Metastatic Breast Carcinoma in the Brain (tissue), 10 donors: Measurements from ENCODE around the genes POU3F1, AKIRIN1 and NDUFS5.

GRCh38 chr1:36300728-36301200 lies 5.4 kb upstream of the SH3D21 start:
- PRO-cap, 10 experiments = no peak in any of the 10 experiments

DNA sequence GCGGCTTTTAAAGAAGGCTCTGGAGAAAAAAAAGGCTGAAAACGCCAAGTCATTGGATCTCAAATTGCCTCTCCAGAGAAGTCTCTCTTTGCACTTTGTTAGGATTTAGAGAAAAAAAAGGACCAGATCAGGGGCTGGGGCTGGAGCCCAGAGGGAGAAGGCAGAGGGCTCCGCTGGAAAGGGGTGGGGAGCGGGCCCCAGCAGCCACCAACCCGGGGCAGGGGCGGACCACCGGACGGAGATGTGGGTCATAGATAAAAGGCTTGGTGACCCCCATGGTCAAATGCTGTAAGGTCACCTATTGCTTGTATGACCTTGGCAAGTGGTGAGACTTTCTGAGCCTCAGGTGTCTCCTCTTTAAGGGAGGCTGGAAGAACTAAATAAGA lies 209.8 kb downstream of the GRIK3 start:
- PRO-cap, 10 experiments = no peak in any of the 10 experiments

- PRO-cap, 10 experiments = peak in 5 of 10 experiments; most common minus-strand start chr1:37014484 (in 5)
Measured at GRCh38 chr1:37014226-37014721, 20.0 kb downstream of the GRIK3 start.

GRCh38 chr1:37473574-37473937 lies 824 bp upstream of the ZC3H12A start:
- PRO-cap, 10 experiments = peak in 1 of 10 experiments; most common plus-strand start chr1:37473787 (in 1)

DNA sequence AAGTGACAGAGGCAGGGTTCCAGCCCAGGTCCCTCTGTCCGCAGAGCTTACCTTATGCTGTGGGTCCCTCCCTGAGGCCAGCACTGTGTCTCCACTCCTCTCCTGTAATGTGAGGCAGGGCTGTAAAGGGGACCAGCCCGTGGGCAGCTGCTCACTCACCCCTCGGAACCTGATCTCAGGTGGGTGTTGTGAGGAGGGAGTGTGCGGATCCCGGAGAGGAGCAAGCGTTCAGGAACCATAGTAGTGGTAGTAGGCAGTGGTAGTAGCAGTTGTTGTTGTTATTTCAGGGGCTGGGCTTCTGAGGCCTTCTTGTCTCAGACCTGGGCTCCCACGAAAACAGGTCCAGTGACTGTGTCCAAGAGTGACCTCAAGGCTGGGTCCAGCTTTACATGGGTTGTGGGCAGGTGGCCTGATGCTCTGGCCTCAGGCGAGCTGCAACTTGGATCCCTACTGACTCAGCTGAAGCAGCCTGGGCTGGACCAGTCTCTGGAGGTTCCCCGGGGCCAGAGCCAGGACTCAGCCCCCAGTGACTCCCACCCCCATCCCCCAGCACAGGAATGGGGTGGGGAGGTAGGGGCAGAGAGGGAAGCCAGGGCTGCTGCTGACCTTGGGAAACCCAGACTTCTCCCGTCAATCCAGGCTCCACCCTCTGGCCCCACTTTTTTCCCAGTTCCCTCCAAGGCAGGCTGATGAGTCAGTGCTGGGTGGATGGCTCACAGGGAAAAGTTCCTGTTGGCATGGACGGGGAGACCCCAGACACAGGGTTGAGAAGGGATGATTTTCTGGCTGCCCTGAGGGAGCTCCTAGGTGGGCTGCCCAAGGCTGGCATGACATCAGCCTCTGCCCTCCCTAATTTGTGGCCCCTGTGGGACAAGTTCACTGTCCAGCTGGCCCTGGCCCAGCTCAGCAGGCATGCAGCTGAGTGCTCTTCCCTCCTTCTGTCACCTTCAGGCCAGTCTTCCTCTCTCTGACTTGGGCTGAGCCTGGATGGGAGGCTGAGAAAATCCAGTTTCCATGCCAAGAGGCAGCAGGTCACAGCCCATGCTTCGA lies 2.1 kb downstream of the ZC3H12A start:
- PRO-cap, 10 experiments = peak in 10 of 10 experiments; most common plus-strand start position 697 of the sequence (in 10); most common minus-strand start position 624 of the sequence (in 8)

DNA sequence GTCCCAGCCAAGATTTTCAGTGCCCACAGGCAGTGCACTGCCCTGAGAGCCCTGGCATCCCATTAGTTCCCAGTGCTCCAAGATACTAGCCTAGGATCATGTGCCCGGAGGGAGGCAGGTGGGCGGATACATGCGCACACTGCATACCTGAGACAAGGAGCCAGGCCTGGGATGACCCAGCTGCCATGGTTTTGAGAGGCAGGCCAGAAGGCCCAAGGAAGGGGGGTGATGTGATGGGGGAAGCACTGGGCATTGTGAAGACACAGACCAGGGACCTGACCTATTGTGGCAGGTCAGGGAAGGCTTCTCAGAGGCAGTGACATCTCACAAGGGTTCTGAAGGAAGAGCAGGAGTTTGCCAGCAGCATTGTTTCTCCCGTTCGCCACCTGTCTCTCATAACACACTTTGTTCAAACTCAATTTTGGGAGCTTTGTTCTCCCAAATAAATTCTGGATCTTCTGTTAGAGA lies 3.6 kb downstream of the ZC3H12A start:
- PRO-cap, 10 experiments = peak in 4 of 10 experiments; most common plus-strand start position 155 of the sequence (in 3); most common minus-strand start position 64 of the sequence (in 2)

GRCh38 chr1:37484416-37485093 lies 10.2 kb downstream of the ZC3H12A start:
- PRO-cap, 10 experiments = peak in 1 of 10 experiments; most common plus-strand start chr1:37484821 (in 1)

DNA sequence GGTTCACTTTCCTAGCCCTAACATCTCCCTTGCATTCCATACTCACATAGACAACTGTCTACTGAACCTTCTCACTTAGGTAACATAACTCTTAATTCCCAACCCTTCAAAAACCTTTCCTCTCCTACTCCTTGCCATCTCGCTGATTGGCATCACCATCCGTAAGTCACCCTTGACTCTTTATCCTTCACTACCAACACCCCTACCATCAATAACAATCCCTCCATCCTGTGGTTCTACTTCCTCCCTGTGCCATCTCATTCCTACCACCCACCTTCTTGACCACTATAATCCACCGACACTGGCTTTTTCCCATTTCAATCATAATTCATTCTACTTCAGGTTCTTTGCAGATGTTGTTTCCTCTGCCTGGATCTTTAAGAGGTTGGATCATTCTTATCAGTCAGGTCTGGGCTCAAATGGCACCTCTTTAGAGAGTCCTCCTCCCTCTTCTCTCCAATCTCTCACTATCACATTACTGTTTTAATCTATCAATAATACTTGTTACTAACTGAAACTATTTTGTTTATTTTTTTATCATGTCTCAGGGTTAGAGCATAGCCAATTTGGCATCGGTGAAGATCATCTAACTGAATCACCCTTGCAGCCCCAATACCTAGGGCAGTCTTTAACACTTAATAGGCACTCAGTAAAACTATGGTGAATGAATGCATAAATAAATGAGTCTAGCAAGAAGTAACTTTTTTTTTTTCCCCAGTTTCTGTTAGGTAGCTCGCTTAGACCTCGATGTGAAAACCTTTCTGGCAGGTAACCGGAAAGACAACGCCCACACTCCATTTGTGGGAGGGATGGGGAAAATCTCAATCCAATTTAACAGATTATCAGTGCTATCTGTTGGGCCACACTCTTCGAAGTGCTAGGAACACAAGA lies 962 bp downstream of the SNIP1 start:
- PRO-cap, 10 experiments = no peak in any of the 10 experiments

DNA sequence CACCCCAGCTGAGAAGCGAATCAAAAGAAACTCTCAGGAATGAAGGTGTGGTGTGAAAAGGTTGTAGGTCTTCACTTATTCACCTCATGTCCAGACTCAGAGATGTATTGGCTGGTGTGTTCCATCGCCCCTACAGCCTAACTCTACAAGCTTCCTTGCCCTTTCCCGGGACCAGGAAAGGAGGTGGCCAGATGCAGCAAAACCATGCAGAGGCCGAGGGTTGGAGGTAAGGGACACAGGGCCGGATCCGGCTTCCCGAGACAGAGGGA lies 12.8 kb downstream of the EPHA10 start:
- PRO-cap, 10 experiments = peak in 2 of 10 experiments; most common plus-strand start position 209 of the sequence (in 2)

DNA sequence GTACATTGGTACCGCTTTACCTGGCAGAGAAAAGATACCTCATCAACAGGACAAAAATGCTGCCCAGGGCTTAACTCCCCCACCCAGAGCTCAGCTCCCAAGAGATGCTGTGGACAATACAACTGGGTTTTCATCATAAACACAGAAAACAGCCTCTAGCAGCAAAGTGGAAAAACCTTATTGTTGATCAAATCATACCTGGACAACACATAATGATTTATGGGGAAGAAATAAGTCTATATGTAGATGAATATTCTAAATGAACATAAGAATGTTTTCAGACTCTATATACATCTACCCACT lies 19.3 kb downstream of the MTF1 start:
- PRO-cap, 10 experiments = no peak in any of the 10 experiments

DNA sequence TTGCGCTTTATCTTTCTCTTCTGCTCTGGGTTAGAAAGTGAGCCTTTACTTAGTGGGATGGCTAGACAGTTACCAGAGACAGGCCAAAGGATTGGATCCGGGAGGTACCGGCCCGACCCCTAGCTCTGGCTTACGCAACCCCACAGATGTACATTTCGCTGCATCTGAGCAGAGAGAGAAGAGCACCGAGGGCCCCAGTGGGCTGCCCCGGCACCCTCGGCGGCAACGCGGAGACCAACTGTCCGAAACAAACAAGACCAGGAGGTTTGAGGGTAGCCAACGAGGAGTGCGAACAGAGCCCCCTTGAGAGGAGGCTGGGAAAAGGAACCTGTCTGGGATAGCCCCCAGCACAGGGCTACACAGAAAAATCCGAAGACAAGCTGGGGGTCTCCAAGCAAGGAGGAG lies 457 bp downstream of the MTF1 start:
- PRO-cap, 10 experiments = no peak in any of the 10 experiments

GRCh38 chr1:37976700-37977443 lies 12.9 kb downstream of the SF3A3 start:
- PRO-cap, 10 experiments = no peak in any of the 10 experiments

- PRO-cap, 10 experiments = no peak in any of the 10 experiments
Measured at GRCh38 chr1:37985736-37986103, 4.1 kb downstream of the SF3A3 start.

GRCh38 chr1:38000253-38000817 lies 5.0 kb downstream of the FHL3 start:
- PRO-cap, 10 experiments = peak in 1 of 10 experiments; most common plus-strand start chr1:38000664 (in 1); most common minus-strand start chr1:38000591 (in 1)

DNA sequence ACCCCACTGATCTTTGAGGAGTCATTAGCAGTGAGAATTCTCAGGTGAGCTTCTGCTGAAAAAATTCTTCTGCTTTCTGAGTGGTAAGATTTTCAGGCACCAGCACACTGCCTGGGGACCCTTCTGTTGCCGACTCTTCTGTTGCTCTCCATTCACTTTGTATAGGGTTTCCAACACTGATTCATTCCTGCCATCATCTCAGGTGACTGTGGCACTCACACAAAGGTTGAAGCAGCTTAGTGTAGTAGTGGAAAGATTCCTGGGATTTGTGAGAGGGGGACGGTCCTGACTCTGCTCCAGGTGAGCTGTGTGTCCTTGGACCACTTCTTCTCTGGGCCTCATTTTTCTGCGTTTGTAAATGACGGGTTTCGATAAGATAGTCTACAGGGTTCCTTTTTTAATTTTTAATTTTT lies 9.4 kb downstream of the UTP11 start:
- PRO-cap, 10 experiments = no peak in any of the 10 experiments

GRCh38 chr1:38046724-38047704 lies at the start of gene POU3F1:
Gene POU3F1 (minus strand): TSS chr1:38046793.
- PRO-cap, 10 experiments = peak in 10 of 10 experiments; most common plus-strand start chr1:38046964 (in 6); most common minus-strand start chr1:38046793 (in 7)

- PRO-cap, 10 experiments = no peak in any of the 10 experiments
Measured at GRCh38 chr1:38474513-38475209, 384.9 kb downstream of the RRAGC start.

DNA sequence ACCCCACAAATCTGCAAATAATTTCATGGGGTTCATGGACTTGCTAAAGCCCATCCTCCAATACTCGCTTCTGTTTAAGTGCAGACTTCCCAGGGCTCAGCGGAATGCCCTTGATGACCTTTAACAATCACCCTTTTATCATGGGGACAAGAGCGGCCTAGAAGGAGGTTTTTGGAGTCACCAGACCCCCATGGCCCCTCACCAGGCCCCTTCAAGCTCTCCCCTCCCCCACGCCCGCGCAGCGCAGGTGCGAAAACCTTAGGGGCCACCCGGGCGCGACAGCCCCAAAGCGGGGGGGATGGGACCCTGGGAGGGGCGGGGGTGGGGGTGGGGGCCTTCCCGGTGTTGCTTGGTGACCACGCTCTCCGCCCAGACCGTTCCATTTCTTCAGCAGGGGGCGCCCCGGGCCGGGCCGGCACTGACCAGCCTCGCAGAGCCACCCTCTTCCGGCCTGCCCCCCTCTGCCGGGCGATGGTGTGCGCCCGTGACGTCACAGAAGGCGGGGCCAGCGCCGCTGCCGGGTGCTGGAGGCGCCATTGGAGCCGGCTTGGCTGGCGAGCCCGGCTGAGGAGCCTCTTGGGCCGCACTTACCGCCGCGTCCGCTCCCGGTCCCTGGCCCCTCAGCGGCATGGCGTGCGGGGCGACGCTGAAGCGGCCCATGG lies at the start of gene AKIRIN1:
Gene AKIRIN1, plus strand, starts transcription at position 524 of the 662 bp plus-strand sequence.
- PRO-cap, 10 experiments = peak in 10 of 10 experiments; most common plus-strand start position 536 of the sequence (in 10); most common minus-strand start position 300 of the sequence (in 5)

GRCh38 chr1:39025978-39026608 lies at the start of gene NDUFS5:
Gene NDUFS5 (plus strand): TSS chr1:39026350.
- PRO-cap, 10 experiments = peak in 10 of 10 experiments; most common plus-strand start chr1:39026350 (in 9); most common minus-strand start chr1:39026244 (in 7)

DNA sequence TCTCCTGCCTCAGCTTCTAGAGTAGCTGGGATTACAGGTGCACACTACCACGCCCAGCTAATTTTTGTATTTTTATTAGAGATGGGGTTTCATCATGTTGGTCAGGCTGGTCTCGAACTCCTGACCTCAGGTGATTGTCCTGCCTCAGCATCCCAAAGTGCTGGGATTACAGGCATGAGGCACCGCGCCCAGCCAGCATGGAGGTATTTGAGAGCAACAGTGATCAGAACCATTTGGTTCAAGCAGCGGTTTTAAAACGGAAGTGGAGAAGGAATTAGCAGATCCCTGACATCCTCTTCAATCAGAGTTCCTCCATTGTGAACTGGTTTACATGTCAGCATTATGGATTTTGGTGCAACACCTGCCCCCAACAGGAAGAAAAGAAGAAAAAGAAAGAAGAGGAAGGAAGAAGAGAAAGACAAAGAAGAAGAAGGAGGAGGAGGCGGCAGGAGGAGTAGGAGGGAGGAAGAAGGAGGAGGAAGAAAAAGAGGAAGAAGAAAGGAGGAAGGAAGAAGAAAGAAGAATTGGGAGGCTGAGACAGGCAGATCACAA lies 17.2 kb downstream of the NDUFS5 start:
- PRO-cap, 10 experiments = no peak in any of the 10 experiments